Diencephalon (tissue), 2 donors: ENCODE measurements around a stretch of chr16.

DNA sequence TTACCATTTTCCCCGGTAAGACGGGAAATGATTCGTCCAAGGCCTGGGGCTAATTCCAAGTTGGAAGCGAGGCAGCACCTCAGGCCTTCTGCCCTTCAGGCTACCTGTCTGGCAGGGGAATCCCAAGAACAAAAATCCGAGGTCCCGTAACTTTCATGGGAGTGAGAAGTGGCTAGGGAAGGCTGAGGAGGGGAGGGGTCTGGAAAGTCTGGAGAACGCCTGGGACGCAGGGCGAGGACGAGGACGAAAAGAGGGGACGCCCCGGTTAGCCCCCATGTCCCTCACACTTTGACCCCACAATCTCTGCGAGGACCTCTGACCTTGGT, 317 bp downstream of the HYDIN start:
- RAMPAGE, long total RNA: no peak

DNA sequence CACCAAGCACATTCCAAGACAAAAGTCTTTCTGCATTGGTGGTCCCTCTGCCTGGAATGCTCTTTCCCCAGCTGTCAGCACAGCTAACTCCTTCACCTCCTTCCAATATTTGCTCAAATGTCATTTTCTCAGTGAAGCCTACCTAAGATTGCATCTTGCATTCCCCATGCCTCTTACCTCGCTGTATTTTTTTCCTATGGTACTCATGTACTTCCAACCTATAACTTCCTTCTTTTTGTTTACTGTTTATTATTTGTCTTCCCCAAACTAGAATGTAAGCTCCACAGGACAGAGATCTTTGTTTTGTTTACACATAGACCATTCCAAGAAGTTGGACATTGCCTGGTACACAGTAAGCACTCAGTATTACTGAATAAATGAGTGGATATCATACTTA, 1.0 kb downstream of the CMTR2 start:
- RAMPAGE, long total RNA: no peak

- RAMPAGE, long total RNA: no peak
These were observed 595 bp downstream of the CMTR2 start for GRCh38 chr16:71288559-71289054.

DNA sequence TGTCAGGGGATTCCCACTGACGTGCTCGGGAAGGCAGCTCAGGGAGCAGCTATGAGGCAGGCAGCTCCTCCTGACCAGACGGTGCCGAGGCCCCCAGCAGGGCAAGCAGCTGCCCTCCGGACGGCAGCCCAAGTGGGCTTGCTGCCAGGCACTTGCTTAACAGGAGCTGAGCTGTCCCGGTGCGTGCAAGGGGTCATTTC, 9.8 kb upstream of the CALB2 start:
- RAMPAGE, long total RNA: no peak

- RAMPAGE, long total RNA: no peak
These were observed 21.5 kb downstream of the MARVELD3 start for GRCh38 chr16:71647358-71647980.

DNA sequence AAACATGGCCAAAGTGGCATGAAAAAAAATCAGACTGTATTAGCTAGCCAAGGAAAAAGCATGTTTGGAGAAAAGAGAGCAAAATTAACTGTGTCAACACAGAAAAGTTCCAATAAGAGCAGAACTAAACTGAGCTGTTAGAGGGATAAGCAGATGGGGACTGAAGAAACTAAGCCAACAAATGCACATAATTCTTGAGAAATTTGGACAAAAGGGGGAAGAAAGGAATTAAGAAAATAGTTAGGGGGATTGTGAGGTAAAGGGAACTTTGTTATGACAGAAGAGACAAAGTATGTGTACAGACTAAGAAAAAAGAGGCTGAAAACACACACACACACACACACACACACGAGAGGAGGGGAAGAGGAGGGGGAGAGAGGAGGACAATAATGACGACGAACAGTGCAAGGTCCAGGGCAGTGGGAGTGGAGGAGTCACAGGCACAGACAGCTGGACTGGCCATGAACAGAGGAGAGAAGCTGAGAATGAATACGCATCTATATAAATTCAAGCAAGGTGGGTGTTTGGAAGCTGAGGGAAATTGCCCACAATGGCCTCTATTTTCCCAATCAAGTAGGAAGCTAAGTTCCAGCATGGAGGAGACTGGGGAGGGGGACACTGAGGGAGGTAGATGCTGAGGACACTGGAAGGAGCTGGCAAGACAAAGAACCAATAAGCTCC, 44.5 kb downstream of the MARVELD3 start:
- RAMPAGE, long total RNA: no peak

DNA sequence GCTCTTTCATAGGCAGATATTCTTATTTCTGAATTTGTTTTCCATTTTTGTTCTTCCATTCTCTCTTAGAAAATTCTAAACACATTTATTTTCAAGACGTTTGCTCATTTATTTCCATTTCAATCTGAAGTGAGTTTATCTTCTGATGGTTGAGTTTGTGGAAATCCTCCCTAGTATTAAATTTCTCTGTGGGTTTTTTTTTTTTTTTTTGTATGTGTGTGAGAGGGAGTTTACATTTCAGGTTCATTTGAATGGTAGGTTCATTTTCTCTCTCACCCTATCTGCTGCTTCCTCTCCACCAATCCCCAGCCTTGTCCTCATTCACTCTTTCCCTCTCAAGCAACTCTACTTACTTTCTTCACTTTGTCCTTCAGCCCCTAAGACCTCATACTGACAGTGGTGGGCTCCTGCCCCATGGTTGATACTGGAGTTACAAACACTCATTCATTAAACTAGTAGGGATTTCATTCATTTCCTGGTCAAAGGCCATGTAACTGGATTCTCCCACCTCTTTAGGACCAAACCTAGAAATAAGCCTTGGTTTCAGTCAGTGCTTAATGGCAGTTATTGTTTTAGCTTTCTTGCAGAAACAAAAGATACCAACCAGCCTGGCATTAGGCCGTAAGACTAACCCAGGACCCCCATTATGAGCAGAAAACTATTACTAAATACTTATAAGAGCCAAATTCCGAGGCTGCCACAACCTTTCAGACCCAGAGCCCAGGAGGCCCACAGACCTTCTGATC, 35.9 kb downstream of the PHLPP2 start:
- RAMPAGE, long total RNA: no peak

DNA sequence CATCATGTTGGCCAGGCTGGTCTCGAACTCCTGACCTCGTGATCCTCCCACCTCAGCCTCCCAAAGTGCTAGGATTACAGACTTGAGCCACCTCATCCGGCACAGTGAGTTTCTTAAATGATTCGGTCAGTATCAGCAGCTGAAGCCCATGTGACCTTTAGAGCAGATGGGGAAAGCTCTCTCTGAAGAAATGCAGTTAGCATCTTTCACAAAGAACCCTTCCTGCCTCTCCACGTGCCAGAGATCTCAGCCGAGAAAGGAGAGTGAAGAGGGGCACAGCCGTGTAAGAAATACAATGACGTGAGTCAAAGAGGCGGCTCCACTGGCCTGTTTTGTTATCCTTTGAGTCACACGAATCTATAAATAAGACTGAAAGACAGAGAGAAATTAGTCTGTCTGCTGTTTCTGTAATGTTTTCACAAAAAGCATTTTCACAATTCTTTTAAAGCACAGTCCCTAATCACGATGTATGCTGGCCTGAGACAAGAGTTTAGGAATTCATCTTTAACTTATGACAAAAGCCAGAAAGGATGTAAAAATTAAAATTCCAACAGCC, 8.0 kb upstream of the AP1G1 start:
- RAMPAGE, long total RNA: no peak

DNA sequence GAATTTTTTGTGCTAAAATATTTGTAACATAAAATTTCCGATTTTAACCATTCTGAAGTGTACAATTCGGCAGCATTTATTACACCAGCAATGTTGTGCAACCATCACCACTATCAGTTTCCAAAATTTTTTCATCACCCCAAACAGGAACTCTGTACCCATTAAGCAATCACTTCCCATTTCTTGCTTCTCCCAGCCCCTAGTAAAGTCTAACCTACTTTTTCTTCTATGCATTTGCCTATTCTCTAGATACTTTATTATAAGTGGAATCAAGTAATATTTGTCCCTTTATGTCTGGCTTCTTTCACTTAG, 2.5 kb upstream of the HP start:
- RAMPAGE, long total RNA: no peak

DNA sequence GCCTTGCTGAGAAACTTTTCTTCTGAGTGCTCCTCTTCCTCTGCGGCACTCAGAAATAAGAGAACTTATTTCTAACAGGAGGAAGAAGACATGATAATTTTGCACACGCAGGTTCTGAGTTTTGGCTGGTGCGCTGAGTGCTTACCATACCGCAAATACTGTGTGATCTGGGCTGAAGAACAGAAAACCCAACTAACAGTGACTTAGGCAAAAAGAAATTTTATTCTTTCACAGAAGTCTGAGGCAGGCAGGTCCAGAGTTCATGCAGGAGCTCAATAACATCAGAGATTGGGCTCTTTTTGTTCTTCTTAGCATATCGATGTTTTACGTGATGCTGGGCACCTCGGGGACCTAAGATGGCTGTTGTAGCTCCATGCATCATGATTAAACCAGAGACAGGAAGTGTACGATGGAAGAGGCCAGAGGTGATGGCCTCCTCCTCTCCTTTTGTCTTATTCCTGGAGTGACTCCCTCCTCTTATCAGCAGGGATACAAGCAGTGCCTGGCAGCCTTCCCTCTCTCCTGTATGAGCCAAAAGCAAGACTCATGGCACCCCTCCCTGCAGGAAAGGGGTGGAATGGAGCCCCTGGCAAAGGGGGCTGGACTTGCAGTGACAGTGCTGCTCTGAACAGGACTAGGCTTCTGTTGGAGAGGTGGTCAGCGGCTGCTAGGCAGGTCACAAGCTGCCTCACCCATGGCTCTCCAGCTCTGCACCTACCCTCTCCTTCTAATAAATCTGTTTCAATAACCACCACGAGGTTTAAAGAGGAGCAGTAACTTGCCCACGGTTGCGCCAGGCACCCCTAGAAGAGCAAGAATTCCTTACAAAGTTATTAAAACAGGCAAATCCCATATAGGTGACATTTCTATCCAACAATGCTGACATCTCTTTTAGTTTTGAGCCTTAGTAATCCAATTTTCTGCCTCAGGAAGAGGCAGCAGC, 8.5 kb downstream of the TXNL4B start:
- RAMPAGE, long total RNA: no peak

- RAMPAGE, long total RNA: no peak
These were observed 256.9 kb upstream of the PMFBP1 start for GRCh38 chr16:72428581-72429472.

DNA sequence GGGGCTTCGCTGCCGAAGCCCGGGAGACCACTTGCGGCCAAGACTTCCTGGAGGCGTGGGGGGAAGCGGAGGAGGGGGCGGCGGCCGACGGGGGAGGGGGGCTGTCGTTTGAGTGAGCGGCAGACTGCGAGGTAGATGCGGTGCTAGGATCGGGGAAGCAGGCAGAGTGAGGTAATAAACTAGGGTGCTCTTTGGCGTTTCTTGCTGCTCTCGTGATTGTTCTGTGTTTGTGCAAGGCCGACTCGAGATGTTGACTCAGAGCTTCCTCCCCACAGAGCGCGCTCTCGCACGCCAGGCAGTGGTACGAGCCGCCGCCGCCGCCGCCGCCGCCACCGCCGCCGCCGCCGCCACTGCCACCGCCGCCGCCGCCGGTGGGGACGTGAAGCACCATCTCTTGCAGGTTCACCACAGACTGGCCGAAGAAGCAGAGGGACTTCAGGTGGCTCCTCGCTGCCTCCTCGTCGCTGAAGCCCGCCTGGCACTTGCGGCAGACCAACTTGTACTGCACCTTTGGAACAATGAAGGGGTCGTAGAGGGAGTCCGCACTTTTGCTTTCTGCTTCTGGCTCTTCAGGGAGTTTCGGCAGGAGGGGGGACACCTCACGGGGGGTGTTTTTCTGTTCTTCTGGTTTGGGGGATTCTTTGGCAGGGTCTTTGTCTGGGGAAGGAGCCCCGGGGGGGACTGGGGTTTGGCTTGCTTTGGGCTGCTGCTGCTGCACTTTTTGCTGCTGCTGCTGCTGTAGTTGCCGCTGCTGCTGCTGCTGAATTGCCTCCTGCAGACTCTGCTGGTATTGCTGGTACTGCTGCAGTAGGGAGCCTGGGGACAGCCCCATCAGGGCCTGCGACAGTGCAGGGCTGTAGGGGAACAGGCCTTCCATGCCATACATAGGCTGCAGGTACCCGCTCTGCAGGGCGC, 260.3 kb downstream of the ZFHX3 start:
- RAMPAGE, long total RNA: no peak

- RAMPAGE, long total RNA: no peak
These were observed 250.8 kb downstream of the ZFHX3 start for GRCh38 chr16:72796847-72797901.

DNA sequence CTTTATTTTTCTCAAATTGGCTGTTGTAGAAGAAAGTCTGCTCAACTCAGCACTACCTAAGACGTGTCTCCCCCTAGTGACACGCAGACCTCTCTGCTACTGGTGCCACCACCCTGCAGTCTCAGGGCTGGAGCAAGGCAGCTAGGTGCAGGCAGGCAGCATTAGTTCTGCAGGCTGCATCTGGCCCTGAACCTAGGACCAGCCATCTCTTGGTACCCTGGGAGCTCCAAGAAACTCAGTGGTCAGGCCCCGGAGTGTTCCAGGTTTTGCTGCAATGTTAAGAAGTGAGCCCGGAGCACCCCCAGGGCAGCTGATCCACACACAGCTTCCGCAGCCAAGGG, 200.7 kb downstream of the ZFHX3 start:
- RAMPAGE, long total RNA: no peak

DNA sequence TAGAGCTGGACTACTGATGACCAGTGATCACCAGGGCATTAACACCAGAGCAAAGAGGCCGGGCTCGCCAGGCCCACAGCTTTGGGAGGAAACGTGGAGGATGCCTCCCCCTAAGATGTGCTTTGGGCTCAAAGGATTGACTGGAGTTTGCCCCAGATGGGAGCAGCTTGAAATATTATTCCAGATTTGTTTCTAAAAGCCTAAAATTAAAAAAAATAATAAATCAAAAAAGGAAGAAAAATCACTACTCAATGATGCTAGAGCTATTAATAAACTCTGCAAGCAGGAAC, 197.4 kb downstream of the ZFHX3 start:
- RAMPAGE, long total RNA: no peak

- RAMPAGE, long total RNA: no peak
These were observed 31.4 kb downstream of the ZFHX3 start for GRCh38 chr16:73016222-73017139.

DNA sequence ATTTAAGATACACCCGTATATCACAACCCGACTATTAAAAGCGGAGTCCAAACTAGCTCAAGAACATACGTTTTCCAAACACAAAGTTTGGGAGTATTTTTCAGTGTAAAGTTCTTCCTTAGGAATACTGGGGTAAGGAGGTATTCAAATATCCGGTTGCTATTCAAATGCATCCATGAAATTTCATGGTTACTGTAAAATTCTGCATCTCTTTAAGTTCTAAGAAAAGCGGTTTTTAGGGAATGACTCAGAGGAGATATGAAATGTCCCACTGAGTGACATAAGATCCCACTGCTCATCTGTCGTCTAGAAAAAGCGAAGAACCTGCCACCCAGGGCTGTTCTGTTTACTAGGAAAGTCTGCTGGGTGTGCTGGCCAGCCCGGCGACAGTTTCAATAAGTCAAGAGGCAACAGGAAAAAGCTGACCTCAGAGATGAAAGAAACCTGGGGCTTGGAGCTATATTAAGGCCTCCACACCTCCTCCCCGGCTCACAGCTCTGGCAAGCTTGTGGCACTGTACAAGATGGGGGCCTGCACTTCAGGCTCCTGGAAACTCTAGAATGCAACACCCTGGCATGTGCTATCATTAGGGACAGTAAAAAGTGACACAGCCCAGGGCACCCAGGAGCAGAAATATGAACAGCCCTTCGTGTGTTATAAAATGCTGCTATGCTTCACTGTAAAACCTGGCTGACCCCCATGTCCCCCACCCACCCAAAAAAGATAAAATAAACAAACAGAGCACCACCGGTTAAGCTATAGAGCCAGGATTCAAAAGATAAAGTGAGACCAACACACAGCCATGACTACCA, 10.6 kb downstream of the ZFHX3 start:
- RAMPAGE, long total RNA: no peak

DNA sequence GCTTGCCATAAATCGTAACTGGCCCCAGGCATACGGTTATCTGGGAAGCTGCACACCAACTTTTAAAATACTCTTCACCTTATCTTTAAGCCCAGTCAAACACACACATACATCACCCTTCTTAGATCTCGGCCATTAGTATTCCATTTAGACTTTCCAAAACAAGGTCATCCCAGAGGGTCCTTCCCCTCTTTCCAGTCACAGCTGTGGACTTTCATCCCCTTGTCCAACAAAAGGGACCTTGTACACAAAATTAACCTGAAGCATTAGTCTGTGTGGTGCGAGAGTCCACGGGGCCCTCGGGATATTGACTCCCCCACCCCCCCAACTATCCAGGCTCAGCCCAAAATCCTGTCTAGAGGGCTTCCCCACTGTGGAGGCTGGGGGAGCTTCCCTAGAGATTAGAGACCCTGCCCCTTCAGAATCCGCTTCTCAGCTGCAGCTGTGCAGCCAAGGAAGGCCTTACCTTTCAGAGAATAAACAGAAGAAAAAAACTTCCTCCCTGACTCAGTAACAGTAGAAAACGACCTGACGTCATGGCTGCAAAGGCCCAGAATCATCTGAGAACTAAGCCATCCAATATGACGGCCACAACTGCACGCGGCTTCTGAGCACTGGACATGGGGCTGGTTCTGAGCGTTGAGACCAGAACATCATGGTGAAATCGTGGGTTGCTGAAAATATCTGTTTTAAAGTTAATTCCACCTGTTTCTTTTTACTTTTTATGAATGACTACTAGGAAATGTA, 9.8 kb downstream of the ZFHX3 start:
- RAMPAGE, long total RNA: no peak

DNA sequence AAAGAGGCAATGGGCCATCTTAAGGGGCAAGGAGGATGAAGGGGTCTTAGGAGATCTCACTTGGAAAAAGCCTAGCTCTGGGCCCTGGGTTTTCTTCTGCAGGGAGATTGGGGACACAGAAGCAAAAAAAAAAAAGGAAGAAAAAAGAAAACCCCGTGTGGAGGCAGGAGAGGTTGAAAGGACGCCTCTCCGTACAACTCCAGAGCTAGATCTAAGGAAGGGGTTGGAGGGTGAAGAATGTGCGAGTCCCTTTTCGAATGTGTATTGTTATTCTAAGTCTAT, 14.6 kb upstream of the ZFHX3 start:
- RAMPAGE, long total RNA: no peak

DNA sequence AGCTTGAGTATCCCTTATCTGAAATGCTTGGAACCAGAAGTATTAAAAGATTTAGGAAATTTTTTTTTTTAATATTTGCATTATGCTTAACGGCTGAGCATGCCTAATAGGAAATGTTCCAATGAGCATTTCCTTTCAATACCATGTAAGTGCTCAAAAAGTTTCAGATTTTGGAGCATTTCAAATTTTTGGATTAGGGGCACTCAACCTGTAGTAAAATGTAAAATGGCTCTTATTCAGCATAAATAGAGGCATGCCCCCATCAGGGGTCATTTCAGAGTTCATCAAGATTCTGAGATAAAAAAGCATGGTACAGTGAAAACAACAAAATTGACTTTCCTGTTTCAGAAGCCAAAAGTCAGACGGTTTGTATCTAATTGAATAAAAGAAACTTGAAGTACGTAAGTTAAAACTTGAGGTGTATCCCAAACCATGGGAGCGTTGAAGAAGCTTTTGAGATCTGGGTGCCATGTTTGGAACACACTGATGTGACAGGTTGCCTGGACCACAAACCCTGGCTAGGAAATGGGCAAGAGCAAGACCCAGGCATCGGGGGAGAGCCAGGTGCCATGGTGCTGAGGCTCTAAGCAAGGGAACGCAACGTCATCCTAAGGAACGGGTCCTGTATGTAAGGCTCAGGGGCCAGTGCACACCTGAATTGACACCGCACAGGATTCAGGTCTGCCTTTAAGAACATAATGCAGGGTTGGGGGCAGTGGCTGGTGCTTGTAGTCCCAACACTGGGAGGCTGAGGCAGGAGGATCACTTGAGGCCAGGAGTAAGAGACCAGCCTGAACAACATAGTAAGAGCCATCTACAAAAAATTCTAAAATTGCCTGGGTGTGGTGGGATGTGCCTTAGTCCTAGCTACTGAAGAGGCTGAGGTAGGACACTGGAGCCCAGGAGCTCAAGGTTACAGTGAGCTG, 10.6 kb downstream of the PSMD7 start:
- RAMPAGE, long total RNA: no peak